Kidney (tissue), 2 donors: ENCODE measurements around a stretch of chr20.

- PRO-cap = no peak
- RRBS = no CpG with 5 or more reads among the region's 16 CpGs
Measured at GRCh38 chr20:47262447-47263306, 93.8 kb downstream of the ZMYND8 start.

DNA sequence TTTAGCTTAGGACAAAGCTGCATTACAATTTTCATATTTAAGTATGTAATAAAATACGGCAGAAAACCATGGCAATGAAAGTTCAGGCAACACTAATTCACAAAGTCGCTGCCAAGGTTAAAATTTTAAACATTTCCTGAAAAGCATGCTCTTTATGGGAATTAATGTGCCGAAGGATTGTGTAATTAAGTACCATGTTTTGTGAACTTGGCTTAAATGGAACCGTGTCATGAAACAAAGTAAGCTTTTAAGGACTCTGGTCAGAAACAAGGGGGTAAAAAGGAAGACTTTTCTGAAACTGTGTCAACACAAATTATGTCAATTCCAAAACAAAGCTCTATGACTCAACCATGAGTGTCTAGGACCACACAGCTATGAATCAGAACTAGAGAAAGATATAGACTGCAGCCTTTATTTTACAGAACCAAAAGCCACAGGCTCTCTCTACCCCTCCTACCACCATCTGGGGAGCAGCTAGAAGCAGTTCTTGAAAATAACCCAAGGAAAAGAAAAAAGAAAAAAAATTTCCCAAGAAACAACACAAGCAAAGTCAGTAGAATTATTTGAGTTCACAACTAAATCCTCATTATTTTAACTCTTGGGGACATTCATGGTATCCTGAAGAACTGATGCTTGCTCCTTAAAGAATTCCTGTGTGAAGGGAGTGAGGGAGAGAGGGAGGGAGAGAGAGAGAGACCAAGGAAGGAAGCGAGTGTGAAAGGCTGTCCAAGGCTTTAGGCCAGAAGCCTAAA, 82.0 kb downstream of the ZMYND8 start:
- PRO-cap = no peak
- RRBS = no CpG with 5 or more reads among the region's 5 CpGs

DNA sequence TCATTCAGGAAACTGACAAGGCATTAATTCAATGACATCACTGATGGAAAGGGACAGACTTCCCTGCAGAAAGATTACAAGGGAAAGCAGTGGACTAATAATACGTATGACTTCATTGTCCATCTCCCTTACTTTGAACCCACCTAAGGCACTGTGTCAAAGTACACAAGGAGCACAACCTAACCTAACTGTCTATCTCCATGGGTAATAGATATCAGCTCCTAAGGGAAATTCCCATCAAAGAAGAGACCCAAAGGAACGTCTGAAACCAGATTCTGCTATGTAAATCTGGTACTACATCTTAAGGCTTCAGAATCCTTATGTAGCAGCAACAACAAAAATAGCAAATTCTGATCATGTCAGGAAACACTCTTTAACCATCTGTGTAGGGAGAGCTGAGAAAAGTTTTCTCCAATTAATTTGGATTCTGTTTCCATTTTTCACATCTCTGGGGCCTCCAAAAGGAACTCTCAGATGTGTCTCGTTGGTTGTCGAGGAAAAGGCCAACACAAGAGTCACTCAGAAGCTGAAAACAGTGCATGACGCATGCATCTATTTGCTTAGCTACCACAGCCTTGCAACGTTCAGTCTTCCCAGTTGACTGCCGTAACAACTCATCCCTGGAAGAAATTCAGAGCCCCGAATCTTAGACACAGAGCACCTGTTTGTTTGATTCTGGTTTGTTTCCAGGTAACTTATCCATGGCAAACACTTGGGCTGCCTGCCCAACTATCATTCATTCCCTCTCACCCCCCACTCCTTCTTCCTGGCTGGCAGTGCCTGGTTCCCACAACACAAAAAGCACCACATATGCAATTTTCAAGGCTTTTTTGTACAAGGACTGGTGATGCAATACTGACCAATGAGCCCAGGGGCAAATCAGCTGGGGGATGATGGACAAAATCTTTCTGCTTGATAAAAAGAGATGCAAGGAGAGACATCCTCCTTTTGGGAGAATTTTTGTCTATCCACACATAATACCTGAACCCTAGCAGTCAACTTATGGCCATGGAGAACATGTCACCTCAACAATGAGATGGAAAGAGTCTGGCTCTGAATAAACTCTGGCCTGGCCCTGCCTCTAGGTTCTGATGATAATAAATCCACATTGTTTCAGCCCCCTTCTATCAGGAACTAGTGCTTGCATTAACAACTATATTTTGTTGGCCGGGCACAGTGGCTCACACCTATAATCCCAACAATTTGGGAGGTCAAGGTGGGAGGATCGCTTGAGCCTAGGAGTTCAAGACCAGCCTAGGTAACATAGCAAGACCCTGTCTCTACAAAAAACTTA, 60.5 kb downstream of the ZMYND8 start:
- PRO-cap = no peak
- RRBS = no CpG with 5 or more reads among the region's 10 CpGs

DNA sequence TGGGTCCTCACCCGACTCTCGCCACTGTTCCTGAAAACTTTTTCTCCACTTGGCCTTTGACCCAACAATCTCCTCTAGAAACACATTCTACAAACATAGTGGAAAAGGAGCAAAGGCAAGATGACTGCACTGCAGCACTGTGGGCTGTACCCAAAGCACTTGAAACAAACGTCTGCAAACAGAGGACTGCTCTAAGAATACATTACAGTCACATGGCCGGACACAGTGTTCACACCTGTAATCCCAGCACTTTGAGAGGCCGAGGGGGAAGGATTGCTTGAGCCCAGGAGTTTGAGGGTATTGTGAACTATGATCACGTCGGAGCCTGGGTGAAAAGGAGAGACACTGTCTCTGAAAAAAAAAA, 43.6 kb downstream of the ZMYND8 start:
- PRO-cap = no peak
- RRBS = no CpG with 5 or more reads among the region's 7 CpGs

DNA sequence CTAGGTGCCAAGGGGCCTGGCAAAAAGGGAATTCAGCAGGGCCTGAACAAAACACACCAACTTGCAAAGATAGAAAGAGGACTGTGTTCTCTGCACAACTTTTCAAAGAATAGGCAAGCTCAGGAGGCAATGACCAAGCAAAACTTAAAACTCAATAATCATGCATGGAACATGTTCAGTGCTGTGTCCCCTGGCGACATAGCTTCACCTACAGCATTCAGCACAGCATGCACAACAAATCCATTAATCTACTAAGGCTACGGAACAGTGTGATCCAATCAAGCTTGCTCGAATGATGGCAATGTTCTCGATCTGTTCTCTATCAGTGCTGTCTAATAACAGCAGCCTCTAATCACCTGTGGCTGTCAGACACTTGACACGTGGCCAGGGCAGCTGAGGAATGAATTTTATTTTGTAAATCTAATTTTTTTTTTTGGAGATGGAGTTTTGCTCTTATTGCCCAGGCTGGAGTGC, 27.5 kb downstream of the ZMYND8 start:
- PRO-cap = no peak
- RRBS = no CpG with 5 or more reads among the region's 5 CpGs

DNA sequence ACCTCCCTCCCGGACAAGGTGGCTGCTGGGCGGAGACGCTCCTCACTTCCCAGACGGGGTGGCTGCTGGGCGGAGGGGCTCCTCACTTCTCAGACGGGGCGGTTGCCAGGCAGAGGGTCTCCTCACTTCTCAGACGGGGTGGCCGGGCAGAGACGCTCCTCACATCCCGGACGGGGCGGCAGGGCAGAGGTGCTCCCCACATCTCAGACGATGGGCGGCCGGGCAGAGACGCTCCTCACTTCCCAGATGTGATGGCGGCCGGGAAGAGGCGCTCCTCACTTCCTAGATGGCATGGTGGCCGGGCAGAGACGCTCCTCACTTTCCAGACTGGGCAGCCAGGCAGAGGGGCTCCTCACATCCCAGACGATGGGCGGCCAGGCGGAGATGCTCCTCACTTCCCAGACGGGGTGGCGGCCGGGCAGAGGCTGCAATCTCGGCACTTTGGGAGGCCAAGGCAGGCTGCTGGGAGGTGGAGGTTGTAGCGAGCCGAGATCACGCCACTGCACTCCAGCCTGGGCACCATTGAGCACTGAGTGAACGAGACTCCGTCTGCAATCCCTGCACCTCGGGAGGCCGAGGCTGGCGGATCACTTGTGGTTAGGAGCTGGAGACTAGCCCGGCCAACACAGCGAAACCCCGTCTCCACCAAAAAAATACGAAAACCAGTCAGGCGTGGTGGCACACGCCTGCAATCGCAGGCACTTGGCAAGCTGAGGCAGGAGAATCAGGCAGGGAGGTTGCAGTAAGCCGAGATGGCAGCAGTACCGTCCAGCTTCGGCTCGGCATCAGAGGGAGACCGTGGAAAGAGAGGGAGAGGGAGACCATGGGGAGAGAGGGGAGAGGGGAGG, 24.5 kb downstream of the NCOA3 start:
- PRO-cap = no peak
- RRBS = no CpG with 5 or more reads among the region's 49 CpGs

GRCh38 chr20:47576389-47577206, 74.9 kb downstream of the NCOA3 start:
- PRO-cap = unidirectional peak, plus-strand start at chr20:47576910
- RRBS = no CpG with 5 or more reads among the region's 6 CpGs

GRCh38 chr20:47657730-47658515, 127.4 kb downstream of the SULF2 start:
- PRO-cap = no peak
- RRBS = no CpG with 5 or more reads among the region's 9 CpGs

DNA sequence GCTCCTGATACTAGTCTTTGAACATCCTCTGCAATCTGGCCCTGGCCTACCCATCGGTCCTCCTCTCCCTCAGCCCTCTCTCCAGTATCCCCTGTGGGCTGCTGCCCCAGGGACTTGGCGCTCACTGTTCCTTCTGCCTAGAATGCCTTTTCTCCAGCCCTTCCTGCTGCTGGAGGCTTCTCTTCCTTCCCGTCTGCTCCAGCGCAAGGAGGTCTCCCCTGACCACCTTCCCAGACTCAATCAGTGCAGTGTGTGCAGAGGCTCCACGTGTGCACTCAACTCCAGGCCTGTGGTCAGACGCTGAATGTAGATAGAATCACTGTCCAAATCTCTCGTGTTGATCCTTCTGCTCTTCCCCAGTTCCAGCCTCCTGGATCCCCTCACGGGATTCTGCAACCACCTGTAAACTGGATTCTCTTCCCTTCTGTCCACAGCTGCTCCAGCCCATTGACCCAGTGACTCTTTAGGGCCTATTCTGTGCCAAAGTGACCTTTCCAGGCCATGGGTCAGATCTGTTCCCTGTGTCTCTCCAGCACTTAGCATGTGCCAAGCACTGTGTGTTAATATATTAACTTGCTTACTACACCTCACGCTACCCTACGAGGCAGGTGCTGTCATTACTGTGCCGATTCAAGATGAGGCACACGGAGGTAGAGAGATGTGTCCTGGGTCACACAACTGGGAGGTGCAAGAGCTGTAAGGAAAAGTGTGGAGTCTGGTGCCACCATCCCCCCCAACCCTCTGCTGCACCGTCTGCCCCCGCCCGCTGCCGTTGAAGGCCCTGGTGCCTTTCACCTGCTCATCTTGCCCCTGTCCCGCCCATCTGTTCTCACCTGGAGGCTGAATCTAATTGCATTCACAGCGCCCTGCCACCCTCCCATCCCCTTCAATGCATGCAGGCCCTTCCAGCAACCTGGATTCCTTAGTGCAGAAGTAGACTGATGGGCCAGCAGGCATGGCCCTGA, 112.2 kb downstream of the SULF2 start:
- PRO-cap = no peak
- RRBS = no CpG with 5 or more reads among the region's 18 CpGs

GRCh38 chr20:47712958-47713686, 72.2 kb downstream of the SULF2 start:
- PRO-cap = no peak
- RRBS = no CpG with 5 or more reads among the region's 9 CpGs

DNA sequence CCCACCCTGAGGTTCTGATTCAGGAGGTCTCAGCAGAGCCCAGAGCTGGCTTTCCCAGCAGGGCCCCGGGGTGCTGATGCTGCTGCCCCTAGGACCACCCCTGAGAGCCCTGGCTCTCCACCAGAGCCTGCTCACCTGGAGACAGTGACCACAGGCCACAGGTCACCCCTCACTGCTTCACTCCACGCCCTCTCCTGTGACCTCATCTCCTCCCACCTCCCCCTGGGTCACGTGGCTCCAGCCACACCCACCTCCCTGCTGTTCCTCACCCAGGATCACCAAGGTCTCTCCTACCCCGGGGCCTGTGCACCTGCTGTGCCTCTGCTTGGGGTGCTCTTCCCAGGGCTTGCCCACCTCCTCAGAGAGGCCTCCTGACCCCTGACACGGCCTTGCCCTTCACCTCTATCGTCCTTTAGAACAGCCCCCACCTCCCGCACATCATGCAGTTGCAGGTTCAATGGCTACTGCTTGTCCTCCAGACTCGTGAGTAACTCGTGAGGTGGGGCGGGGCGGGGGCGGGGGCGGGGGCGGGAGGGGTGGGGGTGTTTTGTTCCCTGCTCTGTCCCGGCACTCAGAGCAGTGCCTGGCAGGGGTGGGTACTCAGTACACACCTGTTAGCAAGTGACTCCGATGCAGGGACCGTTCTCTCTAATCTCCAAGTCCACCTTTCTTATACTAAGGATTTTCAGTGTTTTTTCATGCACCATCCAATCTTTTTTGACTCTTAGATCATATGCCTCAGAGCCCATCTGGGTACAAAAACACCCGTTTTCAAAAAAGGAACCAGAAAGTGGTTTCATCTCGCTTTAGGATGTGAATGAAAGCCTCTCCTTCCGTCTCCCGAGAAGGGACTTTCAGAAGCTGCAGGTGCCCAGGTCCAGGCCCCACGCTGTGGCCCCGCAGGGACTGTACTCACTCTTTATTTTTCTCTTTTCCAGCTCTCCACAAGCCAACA, 467.9 kb downstream of the PREX1 start:
- PRO-cap = unidirectional peak, plus-strand start at position 562 of the sequence
- RRBS = no CpG with 5 or more reads among the region's 23 CpGs

- PRO-cap = no peak
Measured at GRCh38 chr20:48408423-48408749, 419.4 kb downstream of the PREX1 start.

GRCh38 chr20:48642463-48642848, 185.3 kb downstream of the PREX1 start:
- PRO-cap = no peak
- RRBS = no CpG with 5 or more reads among the region's 3 CpGs

DNA sequence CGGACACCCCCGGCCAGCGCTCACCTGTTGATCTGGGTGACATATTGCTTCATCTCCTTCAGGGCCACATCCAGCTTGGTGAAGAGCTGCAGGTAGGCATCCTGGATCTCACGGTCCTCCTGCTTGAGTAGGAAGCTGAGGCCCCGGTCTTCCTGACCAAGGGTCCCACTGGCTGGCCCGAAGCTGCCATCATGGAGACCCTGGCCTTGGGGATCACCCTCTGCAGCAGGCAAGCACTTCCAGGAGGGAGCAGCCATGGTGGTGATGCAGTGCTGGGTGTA, 178.6 kb downstream of the PREX1 start:
- PRO-cap = no peak
- RRBS = no CpG with 5 or more reads among the region's 6 CpGs

DNA sequence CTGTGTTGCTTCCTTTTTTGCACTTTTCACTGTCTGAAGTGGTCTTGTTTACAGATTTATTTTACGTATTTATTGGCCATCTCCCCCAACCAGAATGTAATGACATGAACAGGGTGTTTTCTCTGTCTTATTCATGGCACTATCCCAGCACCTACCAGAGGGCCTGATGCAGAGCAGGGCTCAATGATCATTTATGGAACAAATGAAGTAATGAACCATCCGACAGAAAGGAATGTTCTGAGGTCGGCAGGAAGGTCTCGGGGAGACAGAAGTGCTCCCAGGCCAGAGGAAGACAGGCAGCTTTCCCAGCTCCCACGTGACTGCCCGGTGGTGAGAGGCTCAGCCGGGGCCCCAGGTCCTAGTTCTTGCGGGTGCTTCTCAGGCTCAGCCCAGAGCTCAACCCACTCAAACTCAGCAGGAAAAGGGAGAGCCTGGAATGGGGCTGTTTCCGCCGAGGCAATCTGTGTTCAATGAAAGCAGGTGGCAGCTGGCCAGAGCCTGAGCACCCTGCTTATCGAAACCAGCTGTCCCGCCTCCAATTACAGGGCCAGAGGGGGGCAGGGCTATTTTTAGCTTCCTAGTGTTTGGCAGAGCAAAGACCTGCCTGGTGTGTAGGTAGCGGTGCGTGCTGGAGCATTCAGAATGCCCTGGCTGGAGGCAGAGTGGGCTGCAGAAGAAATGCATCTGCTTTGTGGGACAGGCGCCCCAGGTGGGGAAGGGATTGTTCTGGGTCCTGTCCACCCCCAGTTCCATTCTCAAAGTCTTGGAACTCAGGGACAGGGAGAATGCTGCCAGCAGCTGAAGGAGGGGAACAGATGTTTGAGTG, 145.2 kb downstream of the PREX1 start:
- PRO-cap = no peak
- RRBS = no CpG with 5 or more reads among the region's 15 CpGs

DNA sequence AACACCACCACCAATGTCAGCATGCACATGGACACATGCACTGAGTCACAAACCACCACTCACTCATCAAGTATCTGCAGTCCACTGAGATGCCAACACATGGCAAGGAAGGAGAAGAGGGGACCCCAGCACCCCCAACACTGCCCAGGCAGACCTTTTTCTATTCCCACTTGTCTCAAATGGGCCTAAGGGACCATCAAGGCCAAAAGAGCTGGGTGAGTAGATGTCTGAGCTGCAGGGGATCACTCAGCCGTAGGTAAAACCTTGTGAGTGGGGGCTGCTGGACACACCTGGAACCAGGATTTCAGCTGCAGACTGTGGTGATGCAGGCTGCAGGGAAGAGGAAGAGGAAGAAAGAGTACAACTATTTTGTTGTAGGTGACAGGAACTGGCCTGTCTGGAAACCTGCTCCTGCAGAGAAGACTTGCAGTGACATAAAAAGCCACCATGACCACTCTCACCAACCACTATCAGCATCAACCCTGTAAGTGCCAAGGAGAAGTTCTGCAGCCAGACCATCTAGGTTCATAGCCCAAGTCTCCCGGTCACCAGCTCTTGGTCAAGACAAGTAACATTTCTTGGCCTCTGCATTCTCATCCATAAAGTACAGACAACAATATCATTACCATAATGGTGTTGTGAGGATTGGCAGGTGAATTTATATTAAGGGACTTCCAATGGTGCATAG, 91.3 kb downstream of the PREX1 start:
- PRO-cap = no peak
- RRBS = no CpG with 5 or more reads among the region's 2 CpGs

DNA sequence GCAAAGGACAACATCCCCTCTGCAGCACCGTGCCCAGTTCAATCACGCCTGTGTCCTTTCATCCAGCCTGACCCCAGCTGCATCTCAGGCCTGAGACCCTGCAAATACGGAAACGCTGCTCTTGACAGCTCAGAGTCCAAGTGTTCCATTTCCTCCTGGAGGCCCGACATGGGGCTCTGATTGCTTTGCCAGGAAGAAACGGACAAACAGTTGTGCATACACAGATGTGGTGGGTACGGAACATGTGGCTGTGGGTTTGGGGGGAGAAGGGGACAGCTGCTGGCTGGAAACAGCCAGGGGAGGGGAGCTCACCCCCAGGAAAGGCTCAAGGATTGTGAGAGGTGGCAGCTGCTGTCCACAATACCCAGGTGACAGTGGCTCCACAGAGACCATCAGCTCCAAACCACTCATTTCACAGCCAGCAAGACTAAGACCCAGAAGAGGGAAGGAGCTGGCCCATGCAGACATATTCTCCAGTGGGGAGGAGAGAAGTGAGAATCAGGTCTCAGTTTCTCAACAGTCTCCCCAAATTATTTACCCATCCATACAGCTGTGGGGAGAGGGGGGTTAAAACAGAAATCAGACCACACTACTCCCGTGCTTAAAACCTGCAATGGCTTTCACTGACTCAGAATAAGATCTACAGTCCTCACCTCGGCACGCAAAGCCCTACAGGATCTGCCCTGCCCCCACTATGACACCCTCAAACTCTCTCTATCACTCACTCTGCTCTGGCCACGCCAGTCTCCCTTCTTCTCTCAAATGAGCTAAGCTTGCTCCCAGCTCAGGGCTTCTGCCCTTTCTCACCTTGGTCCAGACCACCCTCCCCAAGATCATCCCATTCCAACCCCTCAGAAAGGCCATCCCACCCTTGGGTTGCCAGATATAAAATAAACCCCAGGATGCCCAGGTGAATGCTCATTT, 89.1 kb downstream of the PREX1 start:
- PRO-cap = no peak
- RRBS = no CpG with 5 or more reads among the region's 11 CpGs

- PRO-cap = no peak
- RRBS = no CpG with 5 or more reads among the region's 9 CpGs
Measured at GRCh38 chr20:48758178-48758639, 69.6 kb downstream of the PREX1 start.

DNA sequence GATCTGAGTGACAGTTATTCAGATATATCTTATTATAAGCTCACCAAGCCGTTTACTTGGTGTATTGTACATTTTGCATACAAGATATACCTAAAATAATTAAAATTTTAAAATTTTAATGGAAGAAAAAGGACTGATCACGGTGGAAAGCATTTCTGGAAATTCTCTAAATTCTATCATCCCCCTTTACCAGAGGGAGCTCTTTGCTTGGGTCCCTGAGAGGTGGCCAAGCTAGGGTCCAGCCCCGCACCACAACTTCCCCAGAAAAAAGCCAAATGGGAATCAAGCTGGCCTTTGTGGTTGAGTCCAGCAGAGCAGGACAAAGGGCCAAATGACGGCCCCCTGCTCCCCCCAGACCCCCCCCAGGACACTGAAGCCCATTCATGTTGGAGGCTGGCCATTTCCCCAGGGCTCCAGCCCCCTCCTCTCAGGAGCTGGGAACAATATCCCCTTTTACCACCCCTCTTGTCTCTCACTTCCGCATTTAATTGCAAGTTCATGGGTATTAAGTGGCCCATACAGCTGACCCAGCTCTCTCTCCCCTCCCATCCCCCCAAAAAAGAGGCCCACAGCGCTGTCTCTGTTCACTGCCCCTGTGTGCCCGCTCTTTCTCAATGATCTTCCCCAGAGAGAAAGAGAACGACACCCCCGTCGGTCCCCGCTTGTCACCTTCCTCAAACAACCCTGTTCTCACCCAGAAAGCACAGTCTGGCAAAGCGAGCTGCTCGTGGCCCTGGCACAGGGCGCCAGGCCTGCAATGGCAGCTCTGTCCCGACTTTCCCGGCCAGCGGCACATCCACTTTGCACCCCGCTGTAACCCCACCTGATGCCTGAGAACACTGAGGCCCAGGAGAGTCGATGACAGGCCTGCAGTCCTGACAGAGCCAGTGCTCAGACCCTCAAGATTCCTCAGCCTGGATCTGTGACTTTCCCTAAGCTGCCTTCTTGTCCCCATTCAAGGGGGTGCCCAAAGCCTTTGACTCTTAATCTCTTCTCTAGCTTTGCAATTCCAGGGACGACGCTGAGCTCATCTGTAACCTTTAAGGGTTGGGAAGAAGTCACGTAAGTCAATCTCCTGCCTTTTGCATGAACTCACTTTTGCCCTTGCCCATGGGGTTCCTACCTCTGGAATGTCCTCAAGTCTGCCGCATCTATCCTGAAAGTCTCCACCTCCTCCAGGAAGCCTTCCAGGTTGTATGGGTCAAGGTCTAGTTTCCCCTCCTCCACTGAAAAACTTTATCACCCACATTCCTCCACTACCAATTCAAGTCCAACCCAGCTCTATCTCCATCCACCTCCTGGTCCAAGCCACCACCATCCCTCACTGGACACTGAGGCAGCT, 30.3 kb downstream of the PREX1 start:
- PRO-cap = no peak
- RRBS = no CpG with 5 or more reads among the region's 23 CpGs

DNA sequence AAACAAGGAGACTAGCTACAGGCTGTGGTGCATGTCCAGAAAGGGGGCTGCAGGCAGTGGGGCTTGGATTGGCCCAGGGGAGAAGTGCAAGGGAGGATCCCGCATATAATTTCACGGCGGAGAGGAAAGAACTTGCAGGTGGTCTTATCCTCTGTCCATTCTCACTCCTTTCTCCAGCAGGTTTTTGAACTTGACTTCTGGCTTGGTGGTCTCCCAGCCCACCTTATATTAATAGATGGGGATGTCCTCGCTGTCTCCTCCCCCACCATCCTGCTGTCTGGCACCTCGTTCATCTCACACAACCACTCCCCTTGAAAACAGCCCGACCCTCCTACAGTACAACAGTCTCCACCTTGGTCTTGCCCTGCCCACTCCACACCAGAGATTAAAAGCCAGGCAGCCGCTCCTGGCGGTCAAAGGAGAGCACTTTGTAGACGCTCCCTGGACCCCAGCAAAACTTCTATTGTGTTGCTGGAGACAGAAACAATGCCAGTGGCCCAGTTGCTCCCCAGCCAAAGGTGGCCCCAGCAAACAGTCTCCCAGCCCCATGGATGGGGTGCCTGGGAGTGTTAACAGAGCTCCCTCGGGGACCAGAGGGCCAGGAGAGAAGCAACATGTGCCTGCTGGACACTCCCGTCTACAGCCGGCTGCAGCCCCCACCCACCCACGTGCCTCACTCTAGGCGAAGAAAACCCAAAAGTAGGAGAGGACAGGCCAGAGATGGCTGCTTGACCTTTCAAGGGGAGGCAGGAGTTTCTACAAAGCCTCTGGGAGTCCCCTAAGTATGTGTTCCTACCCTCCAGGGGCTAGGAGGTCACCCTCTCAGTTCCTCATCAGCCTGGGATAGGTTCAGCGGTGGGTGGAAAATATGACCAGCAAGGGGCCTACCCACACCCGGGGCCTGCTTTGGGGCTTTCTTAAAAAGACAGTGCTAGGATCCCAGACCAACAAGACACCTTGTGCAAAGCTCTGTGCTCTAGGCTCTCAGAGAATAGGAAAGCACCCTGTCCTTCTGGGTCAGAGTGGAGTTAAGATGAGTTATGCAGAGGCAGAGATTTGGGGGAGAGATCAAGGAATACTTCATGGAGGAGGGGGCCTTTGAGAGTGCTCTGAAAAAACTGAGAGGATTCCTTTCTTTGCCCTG, 18.8 kb upstream of the PREX1 start:
- PRO-cap = no peak
- RRBS = no CpG with 5 or more reads among the region's 16 CpGs